Myometrial cell (primary cell): ENCODE results near the gene GRHL1.

- RAMPAGE, long total RNA: no peak
These were observed 2.3 kb upstream of the ID2 start for GRCh38 chr2:8679609-8679844.

DNA sequence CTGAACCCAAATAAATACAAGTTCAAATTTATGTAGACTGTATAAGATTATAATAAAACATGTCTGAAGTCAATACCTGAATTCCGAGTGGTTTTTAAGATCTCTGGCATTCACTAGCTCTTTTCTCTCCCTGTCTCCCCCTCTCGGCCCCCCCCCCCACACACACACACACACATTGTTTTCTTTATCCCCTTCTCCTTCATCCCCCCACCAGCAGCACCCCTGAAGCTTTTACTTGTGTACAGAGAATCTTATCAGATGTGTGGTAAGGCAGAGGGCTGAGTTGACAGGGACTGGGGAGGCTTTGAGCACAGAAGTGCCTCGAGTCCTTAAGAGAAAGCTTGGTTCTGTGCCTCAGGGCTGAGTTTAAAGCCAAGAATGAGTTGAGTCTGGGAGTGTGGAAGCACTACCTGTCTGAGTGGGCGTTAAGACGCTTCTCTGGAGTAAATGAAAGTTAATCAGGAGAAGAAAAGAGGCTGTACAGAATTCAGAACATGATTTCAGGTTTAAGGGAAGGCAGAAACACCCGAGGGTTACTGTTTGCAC lies 2.6 kb downstream of the ID2 start:
- RAMPAGE, long total RNA: no peak

DNA sequence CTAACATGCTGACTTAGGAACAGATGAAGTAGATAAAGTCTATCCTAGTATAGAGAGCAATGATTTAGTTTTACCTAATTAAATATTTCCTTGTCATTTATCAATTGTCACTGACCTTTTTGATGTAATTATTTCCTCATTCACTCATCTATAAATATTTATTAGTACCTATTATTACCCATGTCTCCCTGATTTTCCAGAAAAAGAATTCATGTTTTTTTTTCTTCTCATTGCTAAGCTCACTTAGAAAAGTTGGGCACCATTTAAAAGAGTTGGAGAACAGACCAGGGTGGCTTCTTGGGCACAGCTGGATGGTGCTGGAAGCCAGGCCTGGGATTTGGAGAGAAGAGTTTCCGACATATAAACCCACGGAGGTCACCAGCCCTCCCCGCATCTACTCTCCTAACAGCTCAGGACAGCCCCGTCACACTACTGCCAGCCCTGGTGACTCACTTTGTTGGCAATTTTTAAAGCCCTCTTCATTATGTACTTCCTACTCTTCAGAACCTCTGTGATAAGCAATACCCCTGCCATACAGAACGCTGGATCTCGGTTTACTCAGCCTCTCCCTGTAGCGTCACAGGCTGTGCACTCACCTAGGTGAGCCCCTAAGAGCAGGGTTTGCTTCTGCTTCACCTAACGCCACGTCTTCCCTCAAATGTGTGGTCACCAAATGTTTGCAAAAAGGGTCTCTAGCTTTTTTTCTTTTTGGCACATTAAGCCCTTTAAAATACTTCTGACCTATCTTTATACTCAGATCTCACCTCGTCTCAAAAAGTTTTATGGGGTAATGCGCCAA lies 48.0 kb downstream of the ID2 start:
- RAMPAGE, long total RNA: no peak

DNA sequence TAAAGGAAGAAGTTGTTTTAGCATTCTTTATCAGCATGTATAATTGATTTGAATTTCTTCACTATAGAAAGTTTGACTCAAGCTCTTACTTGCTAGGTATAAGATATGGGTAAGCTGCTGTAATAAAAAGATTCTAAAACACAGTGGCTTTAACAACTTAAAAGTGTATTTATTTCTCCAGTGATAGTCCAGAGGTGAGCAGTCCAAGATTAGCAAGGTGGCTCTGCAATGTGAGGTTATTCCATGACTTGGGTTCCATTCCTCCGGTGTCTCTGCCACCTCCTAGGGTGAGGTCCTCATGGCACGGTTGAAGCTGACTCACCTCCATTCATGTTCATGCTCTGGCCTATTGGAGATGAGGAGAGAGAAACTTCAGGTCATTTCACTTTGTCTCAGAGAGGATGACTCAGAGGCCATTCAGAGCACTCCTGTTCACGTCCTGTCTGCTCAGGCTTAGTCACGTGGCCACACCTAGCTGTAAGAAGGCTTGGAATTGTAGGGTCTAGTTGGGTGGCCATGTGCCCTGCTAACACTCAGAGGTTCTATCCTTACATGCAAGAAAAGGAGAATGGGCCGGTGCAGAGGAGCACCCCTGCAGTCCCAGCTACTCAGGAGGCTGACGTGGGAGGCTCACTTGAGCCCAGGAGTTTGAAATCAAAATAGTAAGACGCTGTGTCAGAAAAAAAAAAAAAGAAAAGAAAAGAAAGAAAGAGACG lies 67.5 kb upstream of the MBOAT2 start:
- RAMPAGE, long total RNA: no peak

DNA sequence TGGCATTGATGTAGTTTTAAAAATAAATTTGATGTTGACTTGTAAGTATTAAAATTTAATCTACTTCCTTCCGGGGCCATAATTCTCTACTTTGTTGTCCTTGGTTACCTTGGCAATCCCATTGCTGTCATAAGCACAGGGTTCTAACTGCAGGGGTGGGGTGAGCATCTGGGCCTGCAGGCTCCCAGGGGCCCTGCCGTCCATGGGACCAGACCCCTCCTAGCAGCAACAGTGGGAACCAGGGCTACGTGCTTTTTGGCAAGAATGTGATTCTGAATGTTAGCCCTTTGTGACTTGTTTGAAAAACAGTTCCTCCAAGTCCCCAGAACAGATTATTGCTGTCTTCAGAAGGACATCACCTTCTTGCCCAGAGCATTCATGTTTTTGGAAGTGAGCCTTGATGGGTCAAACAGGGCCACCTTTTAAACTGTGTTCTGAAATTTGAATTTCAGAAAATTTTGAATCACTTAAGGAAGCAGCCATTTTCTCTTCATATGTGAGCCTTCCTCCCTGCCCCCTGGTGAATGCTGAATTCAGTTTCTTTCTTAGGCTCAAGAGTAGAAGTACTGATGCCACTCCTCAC lies 5.0 kb downstream of the ASAP2 start:
- RAMPAGE, long total RNA: no peak

- RAMPAGE, long total RNA: no peak
These were observed 88.2 kb downstream of the ITGB1BP1 start for GRCh38 chr2:9334815-9335885.

DNA sequence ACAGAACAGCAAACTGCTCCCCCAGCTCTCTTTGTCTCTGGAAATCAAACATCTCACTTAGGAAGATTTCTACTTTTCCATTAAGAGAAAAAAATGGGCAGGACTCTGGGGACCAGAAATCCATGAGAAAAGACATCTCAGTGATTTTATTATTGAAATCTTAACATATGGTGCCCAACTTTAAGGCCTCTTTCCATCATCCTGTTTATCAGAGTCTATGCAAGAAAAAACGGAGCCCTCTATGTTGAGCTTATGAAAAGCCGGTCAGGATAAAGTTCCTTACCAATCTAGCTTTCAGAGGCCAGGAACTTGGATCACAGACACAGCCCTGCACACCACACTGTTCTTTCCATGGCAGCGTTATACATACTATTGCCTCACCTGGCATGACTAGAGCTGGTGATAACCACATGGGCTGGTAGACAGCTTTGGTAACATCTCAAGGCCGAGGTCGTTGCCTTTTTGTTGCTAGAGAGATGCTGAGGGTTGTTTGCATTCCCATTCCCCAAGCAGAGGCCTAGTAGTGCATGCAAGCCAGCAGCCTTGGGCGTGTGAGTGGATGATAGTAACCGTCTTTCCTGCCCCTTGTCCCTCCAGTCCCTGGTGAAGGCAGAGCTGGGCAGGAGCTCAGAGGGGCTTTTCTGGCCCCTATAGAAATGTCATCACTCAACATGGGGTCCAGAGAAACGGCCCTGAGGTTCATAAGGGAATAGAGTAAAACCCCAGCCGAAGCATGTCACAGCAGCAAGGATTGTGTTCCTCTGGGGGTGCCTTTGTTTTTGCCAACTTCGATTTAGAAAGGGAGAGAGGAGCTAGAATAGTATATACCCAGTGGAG lies 78.0 kb downstream of the ITGB1BP1 start:
- RAMPAGE, long total RNA: no peak

DNA sequence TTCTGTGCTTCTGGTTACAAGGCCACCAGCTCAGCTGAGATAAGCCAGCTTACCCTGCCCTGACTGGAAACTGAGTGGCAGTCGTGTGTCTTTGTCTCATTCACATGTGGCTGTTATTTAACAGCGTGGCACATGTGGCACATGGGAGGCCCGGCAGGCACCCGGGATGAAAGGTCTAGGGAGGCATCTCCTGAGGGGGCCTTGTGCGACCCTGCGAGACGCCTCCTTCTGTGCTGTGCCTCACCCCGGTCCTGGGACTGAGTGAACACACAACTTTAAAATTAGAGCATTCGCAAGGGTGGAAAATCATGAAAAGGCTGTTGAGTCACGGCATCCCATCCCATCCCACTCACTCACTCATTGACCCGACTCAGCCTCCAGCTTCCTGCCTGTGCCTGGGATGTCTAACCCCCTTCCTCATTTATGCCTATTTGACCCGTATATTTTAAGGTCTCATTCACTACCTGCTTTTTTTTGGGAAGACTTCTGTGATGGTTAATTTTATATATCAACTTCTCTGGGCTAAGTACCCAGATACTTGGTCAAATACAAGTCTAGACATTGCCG lies 7.5 kb downstream of the ITGB1BP1 start:
- RAMPAGE, long total RNA: no peak

DNA sequence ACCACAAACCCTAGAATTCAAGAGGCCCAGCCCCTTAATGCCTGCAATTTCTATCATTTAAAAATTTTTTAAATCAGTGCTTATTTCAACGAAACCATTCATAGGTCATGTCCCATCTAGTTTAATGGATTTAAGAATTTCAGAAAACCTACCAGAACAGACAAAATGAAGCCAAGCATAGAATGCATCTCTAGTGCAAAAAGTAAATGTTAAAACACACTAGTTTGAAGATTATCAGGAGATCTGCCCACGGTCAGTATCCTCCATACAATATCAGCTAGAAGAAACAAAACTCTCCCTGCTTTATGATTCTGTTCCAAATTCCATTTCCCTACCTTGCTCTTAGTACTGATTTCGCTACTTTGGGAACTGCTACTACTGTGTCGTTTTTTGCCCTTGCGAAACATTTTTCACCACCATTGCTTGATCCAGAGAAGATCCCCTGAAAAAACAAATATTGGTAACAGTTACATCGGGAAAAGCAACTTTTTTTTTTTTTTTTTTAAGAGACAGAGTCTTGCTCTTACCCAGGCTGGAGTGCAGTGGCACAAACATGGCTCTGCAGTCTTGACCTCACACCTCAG lies 4.9 kb downstream of the ITGB1BP1 start:
- RAMPAGE, long total RNA: no peak

GRCh38 chr2:9476267-9476760 lies 2.0 kb downstream of the IAH1 start:
- RAMPAGE, long total RNA: no peak

GRCh38 chr2:9629056-9630029 lies 1.5 kb downstream of the YWHAQ start:
- RAMPAGE, long total RNA: no peak

GRCh38 chr2:9650407-9650913 lies 19.7 kb upstream of the YWHAQ start:
- RAMPAGE, long total RNA: no peak

DNA sequence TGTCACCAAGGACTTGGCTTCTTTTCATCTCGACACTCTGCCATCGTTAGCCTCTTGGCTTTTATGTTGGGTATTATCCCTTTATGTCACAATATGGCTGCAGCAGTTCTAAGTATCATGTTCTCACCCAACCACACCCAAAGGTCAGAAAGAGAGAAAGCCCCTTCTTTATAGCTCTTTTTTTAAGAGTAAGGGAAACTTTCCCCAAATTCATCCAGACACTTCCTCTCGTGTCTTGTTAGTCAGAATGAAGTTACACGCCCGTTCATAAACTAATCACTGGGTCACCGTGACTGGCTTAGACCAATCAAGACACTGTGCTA lies 104.9 kb upstream of the TAF1B start:
- RAMPAGE, long total RNA: no peak

DNA sequence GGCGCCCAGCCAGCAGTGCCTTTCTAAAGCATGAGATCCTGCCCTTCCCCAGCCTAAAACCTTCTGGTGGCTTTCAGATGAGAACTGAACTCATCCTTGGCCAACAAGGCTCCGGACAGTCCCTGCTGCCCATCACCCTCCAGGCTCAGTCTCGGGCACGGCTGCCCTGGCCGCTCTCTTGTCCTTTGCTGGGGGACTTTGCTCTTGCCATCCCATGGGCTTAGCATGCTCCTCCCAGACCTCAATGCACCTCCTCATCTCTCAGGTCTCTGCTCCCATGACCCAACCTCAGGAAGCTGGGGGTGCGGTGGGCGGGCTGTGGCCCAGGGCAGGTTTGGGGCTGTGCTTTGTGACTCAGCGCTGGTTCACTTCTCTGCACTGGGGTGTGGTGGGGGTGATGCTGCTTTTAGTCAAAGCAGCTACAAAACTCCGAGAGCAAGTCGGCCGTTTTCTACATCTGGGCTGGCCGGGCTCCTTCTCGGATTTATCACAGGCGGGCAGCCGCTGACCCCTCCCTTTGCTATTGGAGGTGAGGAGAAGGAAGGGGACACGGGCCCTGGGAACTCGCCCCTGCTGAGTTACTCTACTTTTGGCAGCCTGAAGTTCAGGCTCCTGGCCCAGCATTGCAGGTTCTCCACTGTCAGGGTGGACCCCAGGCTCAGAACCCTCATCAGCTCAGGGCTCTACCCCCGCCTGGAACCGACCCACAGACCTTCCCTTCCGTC lies 90.7 kb upstream of the TAF1B start:
- RAMPAGE, long total RNA: no peak

DNA sequence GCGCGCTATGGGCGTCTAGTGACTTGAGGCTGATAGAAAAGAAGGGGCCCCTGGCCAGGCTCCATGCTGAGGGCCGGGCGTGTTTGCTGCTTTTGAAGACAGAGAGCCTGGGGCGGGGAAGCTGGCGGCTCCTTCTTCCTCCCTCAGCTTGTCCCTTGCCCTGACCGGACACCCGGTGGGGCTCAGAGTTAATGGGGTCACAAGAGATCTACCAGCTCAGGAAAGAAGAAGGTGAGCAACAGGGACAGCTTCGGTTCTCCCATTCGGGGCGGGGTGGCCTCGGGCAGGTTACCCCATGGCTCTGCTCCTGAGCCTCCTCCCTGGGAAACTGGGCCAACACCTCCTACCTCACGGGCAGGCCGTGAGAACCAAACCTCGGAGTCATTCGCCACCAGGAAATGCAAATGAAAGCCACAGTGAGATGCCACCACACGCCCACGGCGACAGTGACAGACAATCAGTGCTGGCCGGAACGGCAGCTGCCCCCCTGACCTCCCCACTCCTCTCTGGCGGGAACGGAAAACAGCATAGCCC lies 89.2 kb upstream of the TAF1B start:
- RAMPAGE, long total RNA: no peak

- RAMPAGE, long total RNA: no peak
These were observed 9.9 kb upstream of the GRHL1 start for GRCh38 chr2:9941474-9942167.

- RAMPAGE, long total RNA: no peak
These were observed at the start of gene GRHL1 for GRCh38 chr2:9950675-9951875. Gene GRHL1, plus strand, starts transcription at chr2:9951693.

GRCh38 chr2:10003432-10004061 lies 39.8 kb upstream of the KLF11 start:
- RAMPAGE, long total RNA: no peak

DNA sequence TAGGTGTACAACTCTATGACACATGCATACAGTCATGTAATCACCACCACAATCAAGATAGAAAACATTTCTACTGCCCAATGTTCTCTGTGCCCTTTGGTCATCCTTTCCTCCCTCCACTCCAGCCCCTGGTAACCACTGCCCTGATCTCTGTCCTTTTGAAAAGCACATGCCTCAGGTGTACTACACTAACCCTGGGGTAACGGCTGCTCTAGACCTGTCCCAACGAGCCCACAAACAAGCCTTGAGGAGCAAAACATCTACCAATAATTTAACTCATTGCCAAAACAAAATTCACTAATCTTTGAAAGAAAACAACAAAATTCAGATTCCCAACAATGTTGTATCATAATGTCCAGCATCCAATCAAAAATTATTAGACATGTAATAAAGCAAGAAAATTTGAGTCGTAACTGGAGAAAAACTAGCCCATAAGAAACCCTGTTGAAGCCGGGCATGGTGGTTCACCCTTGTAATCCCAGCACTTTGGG lies 25.9 kb upstream of the KLF11 start:
- RAMPAGE, long total RNA: no peak

DNA sequence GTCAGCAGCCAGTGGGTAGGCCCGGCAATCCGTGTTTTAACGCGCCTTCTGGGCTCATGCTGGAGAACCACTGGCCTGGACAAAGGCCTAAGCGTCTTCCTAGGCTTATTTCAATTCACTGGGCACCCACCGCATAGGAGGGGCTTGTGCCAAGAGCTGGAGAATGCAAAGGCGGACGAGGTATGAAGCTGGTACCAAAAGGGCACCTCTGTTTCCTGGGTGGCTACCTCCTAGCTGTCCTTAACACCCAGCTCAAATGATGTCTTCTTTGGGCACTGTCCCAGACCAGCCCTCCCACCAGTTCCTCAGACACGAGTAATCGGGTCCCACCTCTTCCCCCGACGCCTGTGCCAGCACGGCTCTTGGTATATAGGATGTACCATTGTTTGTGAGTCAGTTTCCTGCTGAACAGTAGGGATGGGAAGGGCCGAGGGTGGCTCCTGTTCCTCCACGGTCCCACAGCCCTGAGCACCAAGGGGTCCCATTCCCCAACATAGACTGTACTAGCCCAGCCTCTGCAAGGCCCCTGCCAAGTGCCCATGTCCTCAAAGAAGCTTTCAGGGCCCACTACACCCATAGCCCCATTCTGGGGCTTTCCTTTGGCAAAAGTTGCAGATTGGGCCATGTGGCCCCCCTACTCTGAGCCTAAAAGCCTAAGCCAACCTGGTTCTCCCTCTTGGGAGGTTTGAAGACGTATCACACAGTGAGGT lies 5.8 kb upstream of the KLF11 start:
- RAMPAGE, long total RNA: no peak